Subcutaneous preadipocyte (primary cell): ENCODE data around the gene CMIP.

GRCh38 chr16:81042050-81042725 is 6.5 kb downstream of the ATMIN start:
- CAGE, long polyA plus RNA, result no peak

- CAGE, long polyA plus RNA, result no peak
These were observed 37.4 kb upstream of the CMIP start for GRCh38 chr16:81407161-81407653.

GRCh38 chr16:81443432-81444066 is 1.1 kb upstream of the CMIP start:
- CAGE, long polyA plus RNA, result no peak

DNA sequence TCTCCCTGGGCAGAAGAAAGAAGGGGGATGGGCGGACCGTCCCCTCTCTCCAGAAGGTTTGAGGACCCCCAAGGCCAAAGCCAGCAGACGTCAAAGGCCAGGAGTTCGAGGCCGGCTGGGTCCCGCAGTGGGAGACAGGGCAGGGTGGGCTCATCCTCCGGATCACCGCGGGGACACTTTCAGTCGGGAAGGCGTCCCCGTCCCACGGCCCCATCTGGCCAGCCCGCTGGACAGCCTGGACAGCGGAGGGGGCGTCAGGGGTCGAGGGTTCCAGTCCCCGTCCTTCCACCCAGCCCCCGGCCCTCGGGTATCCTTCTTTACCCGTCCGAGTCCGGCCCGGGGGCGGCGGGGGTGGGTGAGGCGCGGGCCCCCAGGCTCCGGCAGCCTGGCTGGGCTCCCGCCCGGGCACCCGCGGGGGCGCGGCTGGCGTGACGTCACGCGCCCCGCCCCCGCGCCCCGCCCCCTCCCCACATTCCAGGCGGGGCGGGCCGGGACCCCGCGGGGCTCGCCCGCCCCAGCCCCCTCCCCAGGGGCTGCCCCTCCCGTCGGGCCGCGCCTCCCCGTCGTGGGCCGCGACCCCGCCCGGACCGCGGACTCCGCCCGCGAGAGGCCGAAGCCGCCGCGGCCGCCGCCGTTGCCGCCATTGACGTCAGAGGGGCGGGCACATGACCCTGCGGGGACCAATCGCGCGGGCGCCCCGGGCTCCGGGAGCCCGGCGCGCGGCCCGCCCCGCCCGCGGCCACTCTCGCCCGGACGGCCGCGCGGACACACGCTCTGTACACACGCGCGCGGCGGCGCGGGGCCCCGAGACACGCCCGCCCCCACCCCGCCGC is at the start of gene CMIP:
Gene CMIP (plus strand): TSS at position 742 of the 833 bp plus-strand sequence.
- CAGE, long polyA plus RNA, result no peak

DNA sequence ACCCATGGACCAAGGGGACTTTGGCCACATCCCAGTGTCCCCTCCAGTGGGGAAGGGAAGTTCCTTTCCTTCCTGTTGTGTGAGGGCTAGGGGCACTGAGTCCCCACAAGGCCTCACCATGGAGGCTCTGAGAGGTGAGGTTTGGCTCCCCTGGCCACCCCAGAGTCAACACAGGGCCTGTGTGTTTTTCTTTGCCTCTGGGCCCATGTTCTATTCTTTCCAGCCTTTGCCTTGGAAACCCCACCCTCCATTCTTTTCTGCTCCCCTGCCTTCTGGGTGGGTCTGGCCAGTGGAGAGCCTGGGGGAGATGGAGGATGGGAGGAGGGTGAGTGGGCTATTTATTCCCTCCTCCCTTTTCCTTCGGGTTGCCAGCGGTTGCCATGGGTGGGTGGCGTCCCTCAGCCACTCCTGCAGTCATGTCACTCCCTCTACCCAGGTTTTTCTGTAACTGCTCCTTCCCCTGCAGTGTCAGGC is 15.4 kb downstream of the CMIP start:
- CAGE, long polyA plus RNA, result no peak

DNA sequence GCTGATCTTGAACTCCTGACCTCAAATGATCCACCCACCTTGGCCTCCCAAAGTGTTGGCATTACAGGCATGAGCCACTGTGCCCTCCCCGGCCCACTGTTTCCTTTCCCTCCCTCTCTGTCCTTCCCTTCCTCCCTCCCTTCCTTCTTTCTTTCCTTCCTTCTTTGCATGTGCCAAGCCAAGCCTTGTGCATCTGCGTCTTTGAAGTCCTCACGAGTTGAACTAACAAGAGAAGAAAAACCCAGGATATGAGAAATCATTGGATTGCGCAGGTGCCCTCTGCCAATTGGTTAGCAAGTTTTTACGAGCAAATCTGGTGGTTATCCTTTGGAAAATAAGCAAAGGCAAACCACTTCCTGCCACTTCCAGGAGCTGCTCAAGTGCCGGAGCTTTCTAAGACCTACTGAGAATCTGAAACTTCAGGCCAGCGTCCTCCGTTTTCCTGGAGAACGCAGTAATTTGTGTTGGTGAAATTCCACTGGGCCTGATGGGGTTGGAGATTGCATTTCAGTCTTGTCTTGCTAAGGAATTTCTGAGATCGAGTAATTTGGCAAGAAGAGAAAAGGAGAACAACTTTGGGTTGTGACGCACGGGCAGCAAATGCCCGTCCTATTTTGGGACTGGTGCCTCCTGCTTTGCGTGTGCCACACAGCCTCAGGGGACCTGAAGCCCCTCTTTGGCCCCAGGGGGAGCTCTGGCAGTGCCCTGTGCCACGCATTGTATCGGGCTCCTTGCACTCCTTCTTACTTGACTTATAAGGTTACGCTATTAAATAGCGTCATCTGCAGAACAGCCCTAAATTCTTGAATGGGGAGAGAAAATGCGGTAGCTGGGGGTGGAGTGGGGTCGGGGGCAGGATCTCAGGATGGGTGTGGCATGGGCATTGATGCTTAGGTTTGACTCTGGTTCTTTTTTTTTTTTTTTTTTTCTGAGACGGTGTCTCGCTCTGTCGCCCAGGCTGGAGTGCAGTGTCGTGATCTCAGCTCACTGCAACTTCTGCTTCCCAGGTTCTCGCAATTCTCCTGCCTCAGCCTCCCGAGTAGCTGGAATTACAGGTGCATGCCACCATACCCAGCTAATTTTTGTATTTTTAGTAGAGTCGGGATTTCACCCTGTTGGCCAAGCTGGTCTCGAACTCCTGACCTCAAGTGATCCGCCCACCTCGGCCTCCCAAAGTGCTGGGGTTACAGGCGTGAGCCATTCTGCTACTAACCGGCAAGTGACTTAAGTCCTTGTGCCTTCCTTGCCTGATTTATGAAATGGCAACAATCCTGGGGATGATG is 56.5 kb downstream of the CMIP start:
- CAGE, long polyA plus RNA, result no peak

- CAGE, long polyA plus RNA, result no peak
These were observed 69.4 kb downstream of the CMIP start for GRCh38 chr16:81513981-81514457.

GRCh38 chr16:81521976-81522874 is 77.6 kb downstream of the CMIP start:
- CAGE, long polyA plus RNA, result no peak

DNA sequence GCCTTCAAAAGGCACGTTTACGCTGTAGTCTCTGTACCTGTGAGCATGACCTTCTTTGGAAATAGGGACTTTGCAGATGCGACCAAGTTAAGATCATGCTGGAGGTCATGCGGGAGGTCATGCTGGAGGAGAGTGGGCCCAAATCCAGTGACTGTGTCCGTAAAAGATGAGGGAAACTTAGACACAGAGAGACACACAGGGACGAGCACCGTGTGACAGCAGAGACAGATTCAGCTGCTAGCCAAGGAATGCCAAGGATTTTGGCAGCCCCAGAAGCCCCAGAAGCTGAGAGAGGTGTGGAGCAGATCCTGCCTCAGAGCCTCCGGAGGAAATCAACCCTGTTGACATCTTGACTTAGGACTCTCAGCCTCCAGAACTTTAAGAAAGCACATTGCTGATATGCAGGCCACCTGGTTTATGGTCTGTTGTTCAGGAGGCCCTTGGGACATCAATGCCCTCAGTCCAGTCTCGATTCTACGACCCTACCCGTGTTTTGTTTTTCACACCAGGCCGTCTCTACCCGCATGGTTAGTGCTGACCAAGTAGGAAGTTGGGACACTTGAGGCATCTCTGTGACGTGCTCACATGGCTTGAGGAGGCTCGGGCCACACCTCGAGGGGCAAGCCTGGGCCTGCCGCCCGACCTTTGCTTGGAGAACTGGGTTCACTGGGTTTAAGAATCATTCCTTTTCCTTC is 86.6 kb downstream of the CMIP start:
- CAGE, long polyA plus RNA, result no peak

DNA sequence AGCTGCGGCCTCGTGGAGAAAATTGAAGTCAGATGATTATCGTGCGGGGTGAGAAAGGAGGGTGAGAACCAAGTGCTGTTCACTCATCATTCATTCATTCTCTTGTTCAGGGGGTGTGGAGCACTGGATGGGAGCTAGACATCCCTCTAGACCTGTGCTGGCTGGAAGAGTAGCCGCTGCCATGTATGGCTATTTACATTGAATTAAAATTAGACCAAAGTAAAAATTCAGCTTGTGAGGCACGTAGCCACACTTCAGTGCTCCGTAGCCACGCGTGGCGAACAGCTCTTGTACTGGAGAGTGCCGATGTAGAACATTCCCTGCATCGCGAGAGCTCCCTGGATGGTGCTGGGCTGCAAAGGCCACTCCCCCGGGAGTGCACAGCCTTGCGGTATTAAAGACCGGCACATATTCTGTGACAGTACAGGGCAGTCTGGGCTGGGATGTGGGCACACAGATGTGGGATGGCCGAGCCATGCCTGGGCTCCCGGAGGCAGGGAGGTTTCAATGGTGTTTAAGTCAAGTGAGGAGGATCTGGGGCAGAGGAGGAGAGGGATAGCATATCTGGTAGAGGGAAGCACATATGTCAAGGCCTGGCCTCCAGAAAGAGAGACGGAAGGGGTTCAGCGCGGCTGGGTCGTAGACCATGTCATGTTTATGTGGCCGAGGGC is 102.2 kb downstream of the CMIP start:
- CAGE, long polyA plus RNA, result no peak

DNA sequence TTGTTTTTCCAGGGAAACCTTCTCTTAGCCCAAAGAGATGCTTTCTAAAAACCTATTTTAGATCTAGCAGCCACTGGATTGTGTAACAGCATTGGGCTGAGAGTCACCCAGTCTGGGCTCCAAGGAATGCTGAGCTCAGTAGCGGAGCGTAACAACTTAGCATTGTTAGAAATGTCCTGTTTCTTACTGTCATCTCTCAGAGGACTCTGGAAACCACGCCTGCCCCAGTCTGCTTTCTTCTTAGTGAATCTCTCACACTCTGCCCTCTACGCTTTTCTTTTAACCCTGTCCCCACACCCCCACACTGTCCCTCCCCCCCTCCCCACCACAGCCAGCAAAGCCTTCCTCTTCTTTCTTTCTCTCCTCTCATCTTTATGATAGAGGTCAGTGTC is 164.3 kb downstream of the CMIP start:
- CAGE, long polyA plus RNA, result no peak

DNA sequence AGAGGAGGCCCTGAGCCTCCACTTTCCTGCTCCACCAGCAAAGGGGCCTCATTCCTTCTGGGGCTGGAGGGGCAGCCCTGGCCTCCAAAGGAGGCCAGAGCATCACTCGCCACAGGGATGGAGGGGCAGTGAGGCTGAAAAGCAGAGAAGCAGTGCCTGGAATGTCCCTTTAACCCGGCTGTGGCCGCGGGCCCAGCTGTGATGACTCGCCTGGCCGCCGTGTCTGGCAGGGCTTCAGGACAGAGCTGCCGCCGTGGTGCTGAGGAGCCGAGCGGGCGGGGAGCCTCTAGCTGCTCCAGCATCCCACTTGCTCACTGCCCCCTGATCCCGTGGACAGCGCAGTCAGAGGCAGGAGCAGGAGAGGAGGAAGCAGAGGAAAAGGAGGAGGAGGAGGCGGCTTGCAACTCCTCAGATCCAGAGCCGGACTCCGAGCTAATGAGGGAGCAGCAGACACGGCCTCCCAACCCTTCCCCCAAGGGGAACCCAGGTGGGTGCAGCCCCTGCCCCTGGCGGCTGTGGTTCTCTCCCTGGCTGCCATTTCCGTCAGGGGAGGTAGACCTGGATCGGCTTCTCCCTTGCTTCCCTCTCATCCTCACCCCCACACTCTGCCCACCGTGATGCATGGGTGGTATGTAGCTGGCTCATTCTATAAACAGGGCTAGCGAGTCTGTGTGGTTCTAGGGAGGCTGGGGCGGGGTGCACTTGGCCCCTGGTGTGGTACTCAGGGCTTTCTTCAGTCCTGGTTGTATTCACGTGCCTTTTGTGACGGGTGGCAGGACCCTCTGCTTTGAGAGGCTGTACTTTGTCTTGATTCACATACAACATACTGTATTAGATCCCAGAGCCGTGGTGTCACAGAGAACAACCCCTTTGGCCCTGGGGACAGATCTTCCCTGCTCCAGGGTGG is 165.7 kb downstream of the CMIP start:
- CAGE, long polyA plus RNA, result no peak

GRCh38 chr16:81618399-81619128 is 160.5 kb upstream of the PLCG2 start:
- CAGE, long polyA plus RNA, result no peak

GRCh38 chr16:81634602-81635181 is 144.4 kb upstream of the PLCG2 start:
- CAGE, long polyA plus RNA, result no peak

DNA sequence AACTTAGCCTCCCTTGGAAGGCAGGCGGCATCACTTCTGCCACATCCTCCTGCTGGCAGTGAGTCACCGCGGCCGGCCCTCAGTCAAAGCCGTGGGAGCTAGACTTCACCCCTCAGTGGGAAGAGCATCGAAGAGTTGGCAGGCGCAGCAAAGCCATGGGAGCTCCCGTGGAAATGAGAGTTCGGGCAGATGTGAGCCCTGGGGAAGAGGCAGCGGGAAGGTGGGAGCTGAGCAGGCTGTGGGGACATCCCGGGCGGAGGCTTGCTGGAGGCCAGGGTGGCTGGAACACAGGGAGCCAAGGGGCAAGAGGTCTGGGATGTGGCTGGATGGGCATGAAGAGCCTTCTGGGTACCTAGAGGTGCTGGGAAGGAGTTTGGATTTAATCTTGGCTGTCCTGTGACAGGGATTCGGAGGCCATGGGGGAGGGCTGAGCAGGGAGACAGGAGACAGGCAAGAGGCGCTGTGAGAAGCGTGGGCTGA is 78.6 kb upstream of the PLCG2 start:
- CAGE, long polyA plus RNA, result no peak

GRCh38 chr16:81752068-81752745 is 26.9 kb upstream of the PLCG2 start:
- CAGE, long polyA plus RNA, result no peak

- CAGE, long polyA plus RNA, result no peak
These were observed 18.3 kb downstream of the PLCG2 start for GRCh38 chr16:81797370-81797861.

DNA sequence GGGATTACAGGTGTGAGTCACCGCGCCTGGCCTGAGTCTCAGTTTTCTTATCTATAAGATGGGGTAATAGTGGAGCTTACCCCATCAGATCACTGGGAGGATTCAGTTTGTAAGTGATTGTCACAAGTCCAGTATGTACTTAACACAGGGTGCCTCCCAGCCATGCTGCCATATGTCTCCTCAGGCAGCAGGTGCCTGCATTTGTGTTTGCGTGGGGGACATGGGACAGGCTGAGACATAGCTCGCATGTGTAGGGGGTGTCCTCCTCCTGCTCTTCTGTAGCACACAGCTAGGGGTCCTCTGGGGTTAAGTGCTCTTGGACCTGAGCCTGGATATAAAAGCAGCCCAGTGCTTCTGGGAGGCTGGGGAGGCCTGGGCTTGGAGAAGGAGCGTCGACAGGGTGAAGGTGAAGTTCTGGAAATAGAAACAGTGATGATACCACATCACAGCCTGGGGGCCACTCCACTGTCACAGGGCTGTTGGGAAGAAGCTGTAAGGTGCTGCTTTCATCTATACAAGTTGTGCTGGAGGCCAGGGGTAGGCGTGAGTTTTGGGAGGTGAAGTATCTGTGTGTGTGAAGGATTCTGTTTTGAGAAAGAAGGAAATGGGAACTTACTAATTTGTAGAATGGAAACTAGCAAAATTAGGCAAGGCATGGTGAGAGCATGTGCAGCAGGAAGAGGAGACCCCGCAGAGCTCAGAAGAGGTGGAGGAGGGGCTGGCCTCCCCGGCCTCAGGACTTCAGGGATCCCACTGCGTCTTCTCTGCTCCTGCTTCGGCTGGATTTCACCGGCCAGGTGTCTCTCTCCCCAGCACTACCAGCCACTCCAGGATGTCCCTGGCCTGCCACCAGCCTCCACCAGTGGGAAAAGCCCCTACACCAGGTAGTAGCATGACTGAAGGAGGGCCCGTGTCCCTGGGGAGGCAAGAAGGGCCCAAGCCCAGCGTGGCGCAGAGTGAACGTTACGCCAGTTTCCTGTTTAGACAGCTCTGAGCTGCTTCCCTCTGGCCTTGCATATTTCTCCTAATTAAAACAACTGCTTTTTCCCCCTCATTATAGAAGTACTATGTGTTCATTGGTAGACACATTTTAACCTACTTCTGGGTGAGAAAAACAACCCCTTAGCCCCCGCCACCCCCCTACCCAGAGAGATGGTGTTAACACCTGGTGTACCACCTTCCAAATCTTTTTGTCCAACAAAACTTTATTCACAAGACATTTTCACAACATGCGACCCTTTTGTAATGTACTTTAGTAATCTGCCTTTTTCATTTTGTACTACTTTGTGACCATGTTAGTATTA is 19.5 kb downstream of the PLCG2 start:
- CAGE, long polyA plus RNA, result no peak

DNA sequence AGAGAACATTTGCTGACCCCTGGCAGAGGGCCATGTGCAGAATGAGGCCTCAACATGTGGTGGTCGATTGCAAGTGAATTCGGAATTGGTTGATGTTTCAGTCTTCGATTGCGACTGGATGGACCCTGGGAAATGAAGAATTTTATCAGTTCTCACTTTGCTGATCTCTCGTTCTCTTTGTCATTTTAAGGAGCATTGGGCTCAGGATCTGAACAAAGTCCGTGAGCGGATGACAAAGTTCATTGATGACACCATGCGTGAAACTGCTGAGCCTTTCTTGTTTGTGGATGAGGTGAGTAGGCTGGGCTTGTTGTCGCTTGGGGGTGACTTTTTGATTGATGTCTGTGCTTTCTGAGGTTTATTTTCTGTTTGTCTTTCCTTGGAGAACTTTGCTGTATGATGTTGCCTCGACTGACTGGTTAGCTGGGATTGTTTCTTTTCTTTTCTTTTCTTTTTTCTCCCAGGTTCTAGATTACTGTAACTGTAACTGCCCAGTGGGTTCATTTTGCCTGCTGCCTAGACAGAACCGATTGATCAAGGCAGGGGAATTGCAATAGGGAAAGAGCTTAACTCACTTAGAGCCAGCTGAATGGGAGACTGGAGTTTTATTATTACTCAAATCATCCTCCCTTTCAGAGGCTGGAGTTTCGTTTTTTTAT is 110.0 kb downstream of the PLCG2 start:
- CAGE, long polyA plus RNA, result no peak

DNA sequence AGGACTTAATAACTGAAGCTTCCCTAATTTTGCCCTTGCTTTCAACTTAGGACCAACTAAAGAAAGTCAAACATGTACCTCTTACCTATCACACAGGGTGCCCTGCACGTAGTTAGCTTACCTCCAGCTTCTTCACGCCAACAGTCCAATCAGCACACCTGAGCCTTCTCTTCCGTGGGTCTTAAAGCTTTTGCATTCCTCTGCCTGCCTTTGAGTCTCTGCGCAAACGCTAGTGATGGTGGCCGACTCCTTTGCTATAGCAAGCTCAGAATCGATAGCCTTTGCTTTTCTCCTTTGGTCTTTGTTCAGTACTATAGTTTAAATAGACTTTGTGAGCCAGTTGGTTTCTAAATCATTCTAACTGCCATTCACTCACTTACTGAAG is 31.3 kb downstream of the MPHOSPH6 start:
- CAGE, long polyA plus RNA, result no peak